Parietal lobe (tissue), 2 donors: ENCODE results near the gene C5orf46.

- RAMPAGE, long total RNA = no peak
Measured at GRCh38 chr5:147361425-147361671, 126.5 kb downstream of the STK32A start.

DNA sequence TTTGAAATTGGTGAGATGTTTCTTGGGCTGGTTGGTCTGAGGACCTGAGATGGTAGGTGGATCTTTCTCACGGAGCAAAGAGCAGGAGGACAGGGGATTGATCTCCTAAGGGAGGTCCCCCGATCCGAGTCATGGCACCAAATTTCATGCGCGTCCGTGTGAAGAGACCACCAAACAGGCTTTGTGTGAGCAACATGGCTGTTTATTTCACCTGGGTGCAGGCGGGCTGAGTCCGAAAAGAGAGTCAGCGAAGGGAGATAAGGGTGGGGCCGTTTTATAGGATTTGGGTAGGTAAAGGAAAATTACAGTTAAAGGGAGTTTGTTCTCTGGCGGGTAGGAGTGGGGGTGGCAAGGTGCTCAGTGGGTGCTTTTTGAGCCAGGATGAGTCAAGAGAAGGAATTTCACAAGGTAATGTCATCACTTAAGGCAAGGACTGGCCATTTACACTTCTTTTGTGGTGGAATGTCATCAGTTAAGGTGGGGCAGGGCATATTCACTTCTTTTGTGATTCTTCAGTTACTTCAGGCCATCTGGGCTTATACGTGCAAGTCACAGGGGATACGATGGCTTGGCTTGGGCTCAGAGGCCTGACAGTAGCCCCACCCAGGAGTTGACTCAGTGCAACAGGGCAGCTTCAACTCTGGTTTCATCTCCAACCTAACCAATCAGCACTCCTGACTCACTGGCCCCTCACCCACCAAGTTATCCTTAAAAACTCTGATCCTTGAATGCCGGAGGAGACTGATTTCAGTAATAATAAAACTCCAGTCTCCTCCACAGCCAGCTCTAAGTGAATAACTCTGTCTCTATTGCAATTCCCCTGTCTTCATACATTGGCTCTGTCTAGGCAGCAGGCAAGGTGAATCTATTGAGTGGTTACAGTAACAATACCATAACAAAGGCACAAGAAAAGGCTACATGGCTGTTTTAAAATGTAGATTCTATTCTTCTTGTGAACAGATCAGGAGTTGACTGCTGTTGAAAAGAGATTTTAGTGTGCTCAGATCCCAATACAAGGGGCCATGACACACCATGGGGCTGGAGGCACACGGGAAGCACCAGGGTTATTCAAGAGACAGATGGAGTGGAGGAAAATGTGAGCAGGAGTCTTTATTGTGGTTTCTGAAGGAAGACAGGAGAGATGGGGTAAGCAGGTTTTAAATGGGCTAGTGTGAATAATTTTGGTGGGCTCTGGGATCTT lies 4.2 kb upstream of the SCGB3A2 start:
- RAMPAGE, long total RNA = no peak

GRCh38 chr5:147906253-147906907 lies at the start of gene C5orf46:
Gene C5orf46 (minus strand): TSS chr5:147906538.
- RAMPAGE, long total RNA = no peak

DNA sequence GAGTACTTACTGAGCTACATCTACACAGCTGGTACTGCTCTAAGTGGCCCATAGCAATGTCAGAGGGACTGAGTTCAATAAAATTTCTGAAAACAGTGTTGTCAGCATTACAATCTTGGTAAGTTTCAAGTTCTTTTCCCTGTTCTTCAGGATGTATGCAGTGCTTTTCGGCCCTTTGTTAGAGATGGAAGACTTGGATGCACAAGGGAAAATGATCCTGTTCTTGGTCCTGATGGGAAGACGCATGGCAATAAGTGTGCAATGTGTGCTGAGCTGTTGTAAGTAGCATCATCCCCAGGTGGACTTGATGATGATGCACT lies 25.5 kb downstream of the SPINK5 start:
- RAMPAGE, long total RNA = no peak

DNA sequence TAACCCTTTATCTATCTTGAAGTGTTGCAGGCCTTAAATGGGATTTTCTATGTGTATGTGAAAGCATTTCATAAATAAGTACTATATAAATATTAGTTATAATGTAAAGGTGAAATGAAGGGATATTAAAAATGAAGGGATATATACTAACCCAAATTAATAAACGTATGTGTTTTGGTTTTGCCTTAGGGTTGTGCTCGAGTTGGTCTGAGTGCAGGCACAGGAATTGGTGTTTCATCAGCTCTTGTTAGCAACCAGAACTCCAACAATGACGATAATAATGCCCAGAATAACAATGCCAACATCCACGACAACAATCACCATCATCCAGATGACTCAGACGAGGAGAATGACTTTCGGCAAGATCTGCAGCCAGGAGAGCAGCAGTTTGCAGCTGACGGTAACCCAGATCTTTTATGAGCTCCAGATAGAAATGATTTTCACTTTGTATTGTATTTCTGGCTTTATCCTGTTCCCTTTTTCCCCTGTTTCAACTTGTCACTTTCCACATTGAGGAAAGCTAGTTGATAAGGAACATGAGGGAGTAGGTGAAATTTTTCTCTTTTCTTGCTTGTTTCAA lies 33.1 kb downstream of the FBXO38 start:
- RAMPAGE, long total RNA = no peak

- RAMPAGE, long total RNA = no peak
Measured at GRCh38 chr5:148437229-148437782, 53.5 kb downstream of the FBXO38 start.

DNA sequence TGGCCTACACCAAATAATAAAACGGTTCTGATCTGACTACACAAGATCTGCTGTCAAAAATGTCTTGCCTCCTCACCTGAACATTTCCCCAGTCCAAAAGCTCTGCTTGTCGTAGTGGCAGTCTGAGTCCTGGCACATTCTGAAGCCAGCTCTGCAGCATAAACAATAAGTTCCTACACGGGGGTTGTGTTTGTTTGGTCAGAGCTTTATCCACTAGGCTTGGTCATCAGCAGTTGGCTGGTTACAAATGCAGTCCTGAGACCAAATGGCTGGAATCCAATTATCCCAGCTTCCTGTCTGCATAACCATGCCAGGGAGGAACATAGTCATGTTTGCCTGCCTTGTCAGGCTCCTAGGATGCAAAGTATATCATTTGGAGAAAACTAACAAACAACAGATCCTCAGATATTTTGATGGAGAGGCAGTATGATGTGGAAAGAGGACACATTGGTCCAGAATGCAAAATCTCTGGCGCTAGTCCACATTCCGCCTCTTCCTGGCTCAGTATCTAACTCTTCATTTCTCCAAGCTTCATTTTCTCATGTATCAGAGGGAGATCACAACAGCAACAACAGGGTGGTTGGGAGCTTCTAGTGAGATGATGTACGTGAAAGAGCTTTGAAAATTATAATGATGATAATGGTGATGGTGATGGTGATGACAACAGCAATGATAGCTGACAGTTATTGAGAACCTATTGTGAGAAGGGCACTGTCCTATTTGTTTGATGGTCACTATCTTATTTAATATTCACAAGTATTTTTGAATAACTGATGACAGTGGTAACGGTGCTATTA lies 85.8 kb downstream of the FBXO38 start:
- RAMPAGE, long total RNA = no peak

DNA sequence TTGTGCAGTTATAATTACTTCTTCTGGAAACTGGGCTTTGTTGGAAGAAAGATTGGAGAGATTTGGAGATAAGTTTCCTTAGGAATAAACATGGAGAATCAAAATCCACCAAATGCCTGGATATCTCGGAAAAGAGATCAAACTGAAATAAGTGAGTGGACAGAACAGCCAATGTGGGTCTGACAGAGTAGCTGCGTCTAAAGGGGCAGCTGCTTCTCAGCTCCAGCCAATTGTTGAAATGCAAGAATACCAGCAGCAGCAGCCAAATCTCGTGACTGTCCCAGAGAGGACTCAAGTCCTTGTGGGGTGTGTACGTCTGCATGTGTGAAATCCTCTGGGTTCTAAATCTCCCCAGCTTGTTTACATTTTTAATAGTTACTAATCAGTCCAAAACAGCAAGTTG lies 85.6 kb upstream of the ADRB2 start:
- RAMPAGE, long total RNA = no peak

GRCh38 chr5:148836618-148837228 lies 10.3 kb downstream of the ADRB2 start:
- RAMPAGE, long total RNA = no peak

- RAMPAGE, long total RNA = no peak
Measured at GRCh38 chr5:148914923-148915295, 88.5 kb downstream of the ADRB2 start.

GRCh38 chr5:148920887-148921273 lies 94.5 kb downstream of the ADRB2 start:
- RAMPAGE, long total RNA = no peak

- RAMPAGE, long total RNA = no peak
Measured at GRCh38 chr5:148966286-148966704, 96.6 kb downstream of the SH3TC2 start.

DNA sequence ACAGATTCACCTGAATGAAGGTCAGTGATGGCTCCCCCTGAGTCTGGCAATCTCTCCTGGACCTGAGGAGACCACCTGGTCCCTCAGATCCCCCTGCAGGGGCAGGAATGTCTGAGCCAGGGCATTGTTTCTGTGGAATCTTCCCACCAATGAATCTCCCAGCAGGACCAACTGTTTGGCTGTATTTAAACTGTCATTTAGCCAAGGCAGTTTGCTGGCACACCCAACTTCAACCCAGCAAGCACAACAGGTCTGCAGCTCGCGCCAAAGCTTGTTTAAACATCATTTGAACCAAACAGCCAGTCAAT lies 92.6 kb downstream of the SH3TC2 start:
- RAMPAGE, long total RNA = no peak

GRCh38 chr5:149024415-149024689 lies 38.5 kb downstream of the SH3TC2 start:
- RAMPAGE, long total RNA = no peak

DNA sequence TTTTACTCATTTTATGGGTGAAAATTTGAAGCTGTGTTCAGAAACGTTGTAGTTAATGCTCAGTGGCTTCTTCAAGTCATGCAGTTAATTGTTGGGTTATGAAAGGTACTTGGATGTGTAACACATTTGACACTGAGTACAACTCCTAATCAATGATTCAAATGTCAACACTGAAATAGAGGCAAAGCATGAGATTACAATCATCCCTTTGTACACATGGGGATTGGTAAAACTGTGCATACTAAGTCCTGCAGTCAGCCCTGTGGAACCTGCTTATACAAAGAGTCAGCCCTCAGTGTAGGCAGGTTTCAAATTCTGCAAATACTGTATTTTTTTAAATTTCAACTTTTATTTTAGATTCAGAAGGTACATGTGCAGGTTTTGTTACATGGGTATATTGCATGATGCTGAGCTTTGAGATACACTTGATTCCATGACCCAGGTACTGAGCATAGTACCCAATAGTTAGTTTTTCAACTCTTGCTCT lies 3.4 kb downstream of the ABLIM3 start:
- RAMPAGE, long total RNA = no peak

- RAMPAGE, long total RNA = no peak
Measured at GRCh38 chr5:149272270-149272668, 610 bp downstream of the AFAP1L1 start.

DNA sequence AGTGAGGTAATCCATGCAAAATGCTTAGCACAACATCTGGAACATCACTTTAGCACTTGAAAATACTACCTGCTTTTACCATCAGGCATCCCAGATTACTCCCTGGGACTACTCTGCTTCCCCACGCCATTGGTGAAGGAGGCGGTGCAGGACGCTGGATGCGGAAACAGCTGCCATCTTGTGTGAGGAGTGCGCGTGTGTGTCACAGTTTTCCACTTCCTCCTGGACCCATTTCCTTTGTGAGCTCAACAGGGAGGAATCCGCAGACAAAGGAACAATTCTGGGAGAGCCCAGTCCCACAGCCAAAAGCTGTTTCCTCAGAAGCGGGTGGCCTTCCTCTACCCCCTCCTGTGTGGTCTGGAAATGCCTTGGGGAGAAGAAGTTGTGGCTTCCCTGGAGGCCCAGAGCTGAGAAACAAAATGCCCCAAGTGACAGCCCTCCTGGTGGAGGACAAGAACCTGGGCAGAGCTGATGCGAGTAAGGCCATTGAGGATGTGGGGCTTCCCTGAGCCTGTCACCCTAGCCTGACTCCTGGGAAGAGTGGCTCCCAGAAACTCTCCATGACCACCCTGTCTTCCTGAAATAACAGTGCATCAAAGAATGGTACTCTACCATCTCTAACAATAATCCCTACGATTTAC lies 16.9 kb downstream of the AFAP1L1 start:
- RAMPAGE, long total RNA = no peak

DNA sequence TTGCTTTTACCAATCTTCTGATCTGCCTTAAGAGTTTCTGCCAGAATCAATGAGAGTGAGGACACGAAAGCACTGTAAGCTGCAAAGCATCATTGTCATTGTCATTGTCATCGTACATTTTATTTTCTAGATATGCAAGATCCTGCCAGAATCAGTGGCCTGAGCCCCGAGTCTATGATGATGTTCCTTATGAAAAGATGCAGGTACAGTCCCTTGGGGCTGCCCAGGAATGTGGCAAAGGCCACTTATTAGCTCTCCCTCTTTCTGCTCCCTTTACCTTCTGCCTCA lies 25.1 kb upstream of the GRPEL2 start:
- RAMPAGE, long total RNA = no peak

GRCh38 chr5:149345828-149346532 lies 681 bp downstream of the GRPEL2 start:
- RAMPAGE, long total RNA = no peak

GRCh38 chr5:149368145-149368927 lies 10.5 kb downstream of the PCYOX1L start:
- RAMPAGE, long total RNA = no peak